Panc1 (cell line): ENCODE measurements around the gene REPIN1.

DNA sequence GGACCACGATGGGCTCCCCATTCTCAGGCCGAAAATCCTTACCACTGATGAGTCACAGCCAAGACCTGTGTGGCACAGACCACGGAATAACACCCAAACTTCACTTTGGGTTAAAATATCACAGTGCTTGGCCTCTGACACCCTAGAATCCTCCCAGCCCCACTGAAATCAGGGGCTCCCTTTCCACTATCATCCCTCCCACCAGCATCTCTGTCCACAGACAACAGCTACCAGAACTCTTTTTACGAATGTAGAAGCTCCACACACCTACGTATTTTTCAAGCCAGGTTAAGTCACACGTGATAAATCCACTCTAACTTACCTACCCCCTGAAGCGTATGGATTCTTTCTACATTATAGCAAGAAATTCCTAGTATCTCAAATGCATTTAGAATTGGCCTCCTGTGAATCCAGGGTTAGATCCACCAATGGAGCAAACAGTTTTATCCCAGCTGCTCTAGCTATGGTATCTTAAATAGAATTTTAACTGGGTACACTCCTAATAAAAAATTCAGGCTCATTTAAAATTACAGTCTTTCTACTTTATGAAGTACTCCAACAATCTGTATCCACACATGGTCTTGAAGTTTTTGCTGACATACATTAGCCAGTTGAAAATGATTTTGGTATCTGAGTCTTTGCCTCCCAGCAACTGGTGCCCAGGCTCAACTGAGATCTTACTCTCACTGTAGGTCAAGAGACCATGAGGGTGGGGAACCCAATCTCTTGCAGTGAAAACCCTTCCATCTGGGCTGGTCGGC lies 104.9 kb upstream of the KRBA1 start:
- RRBS, 2 experiments: no CpG with 5 or more reads among the region's 8 CpGs

DNA sequence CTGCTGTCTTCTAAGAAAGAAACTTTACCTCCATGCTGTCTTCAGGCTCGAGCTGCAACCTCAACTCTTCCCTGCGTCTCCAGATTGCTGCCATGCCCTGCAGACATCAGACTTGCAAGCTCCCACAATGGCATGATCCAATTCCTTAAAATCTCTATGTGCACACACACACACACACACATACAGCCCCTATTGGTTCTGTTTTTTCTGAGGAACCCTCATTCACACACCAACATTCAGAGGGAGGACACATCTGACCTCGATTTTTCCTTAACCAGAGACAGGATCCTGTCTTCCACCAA lies 102.6 kb upstream of the KRBA1 start:
- RRBS, 2 experiments: no CpG with 5 or more reads among the region's 3 CpGs

GRCh38 chr7:149623793-149624409 lies 90.8 kb upstream of the KRBA1 start:
- RRBS, 2 experiments: under 1 to 4% methylated on average over 6 of the region's 34 CpGs

DNA sequence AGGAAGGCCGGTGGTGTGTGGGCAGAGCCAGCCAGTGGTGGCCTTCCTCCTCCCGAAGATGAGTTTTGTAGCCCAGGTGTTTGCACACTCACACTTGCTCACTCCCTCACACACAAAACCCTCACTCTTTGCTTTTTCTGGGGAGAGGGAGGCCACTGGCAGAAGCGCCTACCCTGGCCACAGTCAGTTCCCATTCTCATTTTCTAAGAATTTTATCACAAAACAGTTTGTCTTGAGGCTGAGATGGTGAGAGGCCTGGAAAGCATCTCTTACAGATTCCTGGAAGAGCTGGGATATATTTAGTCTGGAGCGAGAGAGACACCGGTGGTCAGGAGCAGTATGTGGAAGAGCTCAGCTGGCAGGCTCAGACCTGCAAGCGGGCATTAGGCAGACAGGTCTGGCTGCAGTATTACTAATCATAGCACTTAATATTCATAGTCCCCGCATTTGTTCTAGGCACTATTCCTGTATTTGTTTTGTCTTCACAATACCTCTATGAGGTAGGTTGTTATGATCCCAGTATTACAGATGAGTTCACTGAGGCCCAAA lies 1.7 kb downstream of the KRBA1 start:
- RRBS, 2 experiments: no CpG with 5 or more reads among the region's 7 CpGs

DNA sequence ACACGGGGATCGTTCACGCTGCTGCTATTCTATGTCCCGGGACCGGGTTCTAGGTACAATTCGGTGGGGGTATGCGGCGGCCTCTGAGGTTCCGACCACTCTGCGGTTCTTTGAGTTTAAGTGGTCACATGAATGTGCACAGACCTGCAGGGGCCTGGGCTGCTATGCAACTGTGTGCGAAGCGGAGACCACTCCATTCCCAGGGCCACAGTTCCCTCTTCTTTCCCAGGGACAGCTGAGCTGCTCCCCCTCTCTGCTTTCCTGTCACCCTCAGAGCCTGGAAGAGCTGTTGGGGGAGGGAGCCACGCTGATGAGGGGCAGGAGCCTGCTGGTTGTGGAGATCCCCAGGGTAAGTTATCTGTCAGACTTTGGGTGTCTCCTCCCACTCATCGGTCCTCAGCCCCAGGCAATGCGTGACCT lies 5.0 kb downstream of the KRBA1 start:
- RRBS, 2 experiments: 86 to 92% methylated on average over 4 of the region's 15 CpGs

GRCh38 chr7:149723142-149724044 lies 8.6 kb downstream of the KRBA1 start:
- RRBS, 2 experiments: no CpG with 5 or more reads among the region's 19 CpGs

DNA sequence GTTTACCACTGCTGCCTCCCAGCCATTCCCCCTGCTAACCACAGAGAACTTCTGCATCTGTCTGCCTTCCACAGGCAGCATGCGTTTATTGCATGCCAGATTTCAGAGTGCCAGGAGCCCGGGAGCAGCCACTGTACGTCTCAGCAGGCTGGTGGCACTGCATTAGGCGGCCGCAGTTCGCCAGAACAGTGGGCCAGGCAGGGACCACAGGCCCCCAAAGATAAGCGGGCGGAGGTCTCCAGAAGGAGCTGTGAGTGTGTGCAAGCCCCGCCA lies 26.9 kb downstream of the KRBA1 start:
- RRBS, 2 experiments: no CpG with 5 or more reads among the region's 9 CpGs

GRCh38 chr7:149775985-149776970 lies 2.9 kb upstream of the ZNF467 start:
- RRBS, 2 experiments: 12 to 30% methylated on average over 3 to 4 of the region's 30 CpGs

- RRBS, 2 experiments: under 1 to 4% methylated on average over 18 to 21 of the region's 61 CpGs
Observed at GRCh38 chr7:149873033-149873664, 620 bp upstream of the ATP6V0E2 start.

- RRBS, 2 experiments: no CpG with 5 or more reads among the region's 8 CpGs
Observed at GRCh38 chr7:149882684-149883239, 9.0 kb downstream of the ATP6V0E2 start.

GRCh38 chr7:150047857-150048639 lies 174.3 kb downstream of the ATP6V0E2 start:
- RRBS, 2 experiments: 3 to 6% methylated on average over 8 of the region's 67 CpGs

- RRBS, 2 experiments: no CpG with 5 or more reads among the region's 7 CpGs
Observed at GRCh38 chr7:150312845-150313647, 10.1 kb upstream of the LRRC61 start.

DNA sequence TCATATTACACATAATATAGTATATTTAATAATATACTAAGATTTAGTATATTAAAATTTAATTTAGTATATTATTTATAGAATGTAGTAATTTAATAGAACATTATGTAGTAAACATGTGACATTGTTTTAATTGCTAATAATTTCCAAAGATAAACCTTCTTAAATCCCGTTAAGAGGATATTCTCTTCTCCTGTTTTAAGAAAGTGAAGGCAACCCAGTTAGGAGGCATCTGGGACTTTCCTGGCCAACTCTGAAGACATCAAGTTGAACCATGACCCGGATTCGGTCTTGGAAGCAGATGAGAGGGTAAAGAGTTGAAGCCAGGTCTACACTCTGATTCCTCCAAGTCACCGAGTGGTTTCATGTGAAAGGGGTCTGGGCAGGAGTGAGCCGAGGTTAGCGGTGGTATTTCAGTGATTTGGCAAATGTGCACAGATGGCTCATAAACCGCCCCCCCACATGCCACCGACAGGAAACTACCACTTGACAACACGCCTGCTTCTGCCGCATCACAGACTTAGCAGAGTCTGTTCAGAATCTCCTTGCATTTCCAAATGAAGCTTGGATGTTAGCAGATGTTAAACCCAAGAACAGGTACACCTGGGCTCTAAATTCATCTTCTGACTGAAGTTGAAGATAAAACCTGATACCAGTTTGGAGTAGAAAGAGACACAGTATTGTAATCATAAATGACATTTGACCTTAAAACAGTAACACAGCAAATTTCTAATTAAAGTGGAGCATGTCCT lies 11.3 kb upstream of the REPIN1 start:
- RRBS, 2 experiments: no CpG with 5 or more reads among the region's 10 CpGs

DNA sequence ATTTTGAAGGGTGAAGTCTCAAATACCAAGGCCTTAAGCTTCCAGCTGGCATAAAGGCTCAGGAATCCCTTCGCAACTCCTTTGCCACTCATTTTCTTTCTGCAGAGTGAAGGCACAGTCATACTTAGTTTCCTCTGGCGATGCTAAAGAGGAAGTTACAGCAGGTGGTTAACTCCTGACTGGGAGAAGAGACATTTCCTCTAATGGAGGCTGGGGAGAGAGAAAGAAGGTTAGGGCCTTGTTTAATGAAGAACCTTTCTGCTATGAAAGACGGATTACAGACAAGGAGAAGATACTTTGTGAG lies 4.7 kb upstream of the REPIN1 start:
- RRBS, 2 experiments: no CpG with 5 or more reads among the region's 3 CpGs

- RRBS, 2 experiments: under 1 to 6% methylated on average over 55 of the region's 97 CpGs
Observed at GRCh38 chr7:150367822-150368935, at the start of gene REPIN1. REPIN1 (plus strand) TSS chr7:150368822.

- RRBS, 2 experiments: no CpG with 5 or more reads among the region's 14 CpGs
Observed at GRCh38 chr7:150375838-150377047, 2.9 kb upstream of the ZNF775 start.

- RRBS, 2 experiments: under 1 to 3% methylated on average over 22 to 23 of the region's 42 CpGs
Observed at GRCh38 chr7:150378844-150379201, 307 bp upstream of the ZNF775 start.

DNA sequence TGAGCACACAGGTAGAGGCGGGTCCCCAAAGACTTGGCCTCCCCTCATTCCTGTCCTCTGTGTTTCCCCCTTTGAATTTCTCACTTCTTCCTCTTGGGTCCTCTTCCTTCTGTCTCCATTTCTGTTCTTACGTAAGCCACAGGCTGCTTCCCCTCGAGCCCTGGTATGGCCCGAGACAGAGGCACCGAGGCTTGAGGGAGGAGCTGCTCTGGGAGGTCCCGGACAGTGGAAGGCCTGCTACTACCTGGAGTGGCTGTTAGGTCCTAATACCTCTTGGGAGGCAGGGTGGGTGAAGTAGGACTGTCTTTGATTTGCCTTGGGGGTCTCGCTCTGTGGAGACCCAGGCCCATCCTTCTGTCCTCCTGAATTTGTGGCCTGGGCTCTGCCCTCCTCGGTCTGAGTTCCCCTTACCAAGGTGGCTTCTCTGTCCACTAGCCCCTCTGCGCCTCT lies 5.5 kb downstream of the ZNF775 start:
- RRBS, 2 experiments: no CpG with 5 or more reads among the region's 9 CpGs

- RRBS, 2 experiments: no CpG with 5 or more reads among the region's 2 CpGs
Observed at GRCh38 chr7:150507496-150507816, 7.2 kb upstream of the GIMAP7 start.

DNA sequence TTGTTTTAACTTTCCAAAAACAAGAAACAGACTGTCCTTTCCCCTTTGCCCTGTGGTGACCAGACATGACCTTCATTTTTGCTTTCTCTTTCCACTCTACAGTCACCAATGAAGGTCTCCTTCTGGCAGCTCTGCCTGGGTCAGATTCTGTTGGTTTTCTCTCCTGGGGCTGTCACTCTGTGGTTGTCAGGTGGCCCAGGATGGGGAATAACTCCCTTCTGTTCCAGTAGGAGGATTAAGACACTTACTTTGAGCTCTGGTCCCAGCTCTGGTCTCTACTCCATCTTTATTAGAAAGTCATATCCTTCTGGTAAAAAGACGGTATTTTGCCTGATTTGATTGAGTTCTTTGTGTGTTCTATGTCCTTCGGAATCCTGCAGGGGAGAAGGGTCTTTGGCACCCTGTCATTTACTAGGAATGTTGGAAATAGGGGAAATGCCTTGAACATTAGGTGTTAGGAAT lies 19.8 kb downstream of the GIMAP4 start:
- RRBS, 2 experiments: no CpG with 5 or more reads among the region's 2 CpGs